Bile duct (tissue), 1 donor: ENCODE data around the genes MICAL3, DGCR2 and HIRA.

- PRO-cap: bidirectional peak, plus-strand start at chr22:18001227, minus-strand start at chr22:18001229; unidirectional peak, minus-strand start at chr22:18001501
Measured at GRCh38 chr22:18000959-18002026, 23.1 kb downstream of the MICAL3 start.

DNA sequence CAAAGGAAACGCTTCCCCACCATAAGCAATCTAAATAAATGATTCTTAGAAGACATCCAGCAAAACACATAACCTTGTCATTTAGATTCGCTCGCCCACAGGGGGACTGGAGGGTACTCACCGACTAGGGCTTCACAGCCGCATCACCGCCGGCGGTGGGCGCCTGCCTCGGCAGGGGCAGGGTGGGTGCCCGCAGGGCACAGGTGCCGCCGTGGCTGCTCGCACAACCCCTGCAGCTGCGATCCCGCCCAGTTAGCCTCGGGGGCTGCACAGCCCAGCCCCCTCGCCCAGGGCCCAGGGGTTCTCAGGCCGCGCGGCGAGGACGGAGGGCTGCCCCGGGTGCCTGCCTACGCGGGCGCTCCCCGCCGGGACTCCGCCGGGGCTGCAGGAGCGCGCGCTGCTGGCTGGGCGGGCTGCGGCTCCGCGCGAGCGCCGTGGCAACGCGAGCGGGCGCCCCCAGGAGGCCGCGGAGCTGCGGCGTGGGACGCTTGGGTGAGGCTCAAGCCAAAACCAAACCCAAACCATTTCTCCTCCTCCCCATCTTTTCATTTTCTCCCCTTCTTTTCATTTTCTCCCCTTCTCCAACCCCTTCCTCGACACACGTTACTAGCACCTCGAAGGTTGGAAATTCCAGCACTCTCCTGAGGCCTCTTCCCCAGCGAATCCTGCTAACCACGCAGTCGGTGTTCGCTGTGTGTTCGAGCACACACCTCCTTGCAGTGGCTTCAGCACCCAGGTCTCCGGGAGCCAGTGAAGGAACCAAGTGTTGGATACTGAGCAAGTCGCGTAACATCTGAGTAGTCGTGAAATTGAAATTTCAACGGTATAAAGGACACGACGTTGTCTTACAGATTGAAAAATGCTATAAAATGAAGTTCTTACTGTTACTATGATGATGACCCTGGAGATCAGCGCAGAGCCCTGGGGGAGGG is at the start of gene MICAL3:
MICAL3 (minus strand) TSS at position 402 of the 932 bp plus-strand sequence.
- PRO-cap: bidirectional peak, plus-strand start at position 459 of the sequence, minus-strand start at position 375 of the sequence

DNA sequence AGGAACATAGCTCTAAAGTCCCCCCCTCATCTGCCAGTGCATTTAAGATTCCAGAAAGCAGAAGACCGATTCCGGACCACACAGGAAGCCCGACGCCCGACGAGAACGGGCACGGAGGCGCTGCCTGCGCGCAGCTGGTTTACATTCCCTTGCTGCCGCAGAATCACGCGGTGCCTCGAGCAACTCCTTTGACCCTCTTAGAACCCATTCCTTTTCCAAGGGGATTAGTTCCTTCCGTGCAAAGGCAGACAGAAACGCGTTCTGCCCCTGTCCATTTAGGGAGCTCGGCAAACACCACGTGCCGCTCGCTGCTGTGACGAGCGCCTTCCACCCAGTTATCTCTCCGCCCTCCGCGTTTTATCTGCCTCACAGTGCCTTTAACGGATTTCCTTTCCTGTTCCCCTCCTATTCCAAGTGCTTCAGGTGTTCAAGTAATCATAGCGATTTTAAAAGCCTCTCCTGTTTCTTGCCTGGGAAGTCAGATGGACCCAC is 24.1 kb upstream of the MICAL3 start:
- PRO-cap: unidirectional peak, plus-strand start at position 346 of the sequence

DNA sequence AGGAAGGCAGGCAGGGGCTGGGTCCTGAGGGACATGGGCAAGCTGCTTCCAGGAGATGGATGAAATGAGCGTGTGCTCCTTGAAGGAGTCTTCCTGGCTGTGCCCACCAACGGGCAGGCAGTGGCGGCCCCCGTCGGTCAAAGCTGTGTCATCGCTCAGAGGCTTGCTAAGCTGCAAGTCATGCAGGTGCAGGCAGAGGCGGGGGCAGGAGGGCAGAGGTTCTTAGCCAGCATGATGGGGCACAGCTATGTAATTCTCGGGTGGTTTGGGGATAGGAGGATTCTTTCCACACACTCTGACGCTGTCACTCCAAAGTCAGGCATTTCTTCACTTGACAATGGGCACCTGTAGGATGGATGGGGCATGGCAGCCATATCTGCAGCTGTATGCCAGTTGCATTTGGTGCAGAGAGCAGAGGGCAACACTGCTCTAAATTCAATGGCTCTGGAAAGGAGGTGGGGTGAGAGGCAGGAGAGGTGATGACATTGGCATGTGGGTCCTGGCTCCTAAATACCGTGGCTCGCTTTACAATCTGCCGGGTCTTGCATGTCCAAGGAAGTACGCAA is 12.4 kb upstream of the PEX26 start:
- PRO-cap: no peak

- PRO-cap: no peak
Measured at GRCh38 chr22:18157311-18157715, 7.3 kb downstream of the USP18 start.

DNA sequence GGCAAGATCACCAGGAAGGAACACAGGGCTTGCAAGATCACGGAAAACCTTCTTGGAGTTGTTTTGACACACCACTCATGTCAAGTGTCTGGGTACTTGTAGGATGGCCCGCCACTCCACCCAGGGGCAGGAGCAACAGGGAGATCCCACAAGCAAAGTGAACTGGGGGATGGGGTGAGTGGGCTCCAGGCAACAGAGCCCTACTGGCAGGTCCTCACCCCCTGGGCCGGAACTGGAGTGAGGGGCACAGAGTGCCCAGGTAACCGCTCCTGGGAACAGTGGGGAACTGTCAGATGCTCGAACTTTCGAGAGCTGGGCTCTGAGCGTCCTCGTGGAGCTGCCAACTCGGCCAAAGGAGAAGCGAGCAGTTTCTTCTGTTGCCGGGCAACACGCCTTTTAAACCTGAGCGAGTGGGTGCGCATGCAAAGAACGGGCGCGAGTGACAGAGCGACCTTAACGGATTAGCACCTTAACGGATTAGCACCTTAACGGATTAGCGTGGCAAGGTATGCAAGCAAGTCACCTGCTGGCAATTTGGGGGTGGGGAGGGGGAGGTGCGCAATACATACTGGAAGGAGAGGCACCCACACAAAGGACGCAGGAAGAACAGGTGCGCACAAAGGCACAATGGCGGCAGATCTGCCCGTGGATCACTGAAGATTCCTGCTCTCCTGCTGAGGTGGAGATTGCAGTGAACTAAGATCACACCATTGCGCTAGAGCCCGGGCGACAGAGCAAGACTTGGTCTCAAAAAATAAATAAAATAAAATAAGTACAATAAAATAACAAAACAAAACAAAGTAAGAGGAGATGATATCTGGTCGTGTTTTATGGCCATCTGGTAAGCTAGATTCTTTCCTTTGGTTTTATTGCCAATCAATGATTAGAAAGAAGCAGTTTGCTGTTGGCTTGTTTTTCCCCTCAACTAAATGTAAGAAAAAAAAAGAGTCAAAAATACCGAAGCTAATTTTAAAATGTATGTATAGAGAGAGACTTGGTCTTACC is 61.9 kb upstream of the PRODH start:
- PRO-cap: no peak

- PRO-cap: no peak
Measured at GRCh38 chr22:19081369-19082046, 40.7 kb downstream of the DGCR2 start.

DNA sequence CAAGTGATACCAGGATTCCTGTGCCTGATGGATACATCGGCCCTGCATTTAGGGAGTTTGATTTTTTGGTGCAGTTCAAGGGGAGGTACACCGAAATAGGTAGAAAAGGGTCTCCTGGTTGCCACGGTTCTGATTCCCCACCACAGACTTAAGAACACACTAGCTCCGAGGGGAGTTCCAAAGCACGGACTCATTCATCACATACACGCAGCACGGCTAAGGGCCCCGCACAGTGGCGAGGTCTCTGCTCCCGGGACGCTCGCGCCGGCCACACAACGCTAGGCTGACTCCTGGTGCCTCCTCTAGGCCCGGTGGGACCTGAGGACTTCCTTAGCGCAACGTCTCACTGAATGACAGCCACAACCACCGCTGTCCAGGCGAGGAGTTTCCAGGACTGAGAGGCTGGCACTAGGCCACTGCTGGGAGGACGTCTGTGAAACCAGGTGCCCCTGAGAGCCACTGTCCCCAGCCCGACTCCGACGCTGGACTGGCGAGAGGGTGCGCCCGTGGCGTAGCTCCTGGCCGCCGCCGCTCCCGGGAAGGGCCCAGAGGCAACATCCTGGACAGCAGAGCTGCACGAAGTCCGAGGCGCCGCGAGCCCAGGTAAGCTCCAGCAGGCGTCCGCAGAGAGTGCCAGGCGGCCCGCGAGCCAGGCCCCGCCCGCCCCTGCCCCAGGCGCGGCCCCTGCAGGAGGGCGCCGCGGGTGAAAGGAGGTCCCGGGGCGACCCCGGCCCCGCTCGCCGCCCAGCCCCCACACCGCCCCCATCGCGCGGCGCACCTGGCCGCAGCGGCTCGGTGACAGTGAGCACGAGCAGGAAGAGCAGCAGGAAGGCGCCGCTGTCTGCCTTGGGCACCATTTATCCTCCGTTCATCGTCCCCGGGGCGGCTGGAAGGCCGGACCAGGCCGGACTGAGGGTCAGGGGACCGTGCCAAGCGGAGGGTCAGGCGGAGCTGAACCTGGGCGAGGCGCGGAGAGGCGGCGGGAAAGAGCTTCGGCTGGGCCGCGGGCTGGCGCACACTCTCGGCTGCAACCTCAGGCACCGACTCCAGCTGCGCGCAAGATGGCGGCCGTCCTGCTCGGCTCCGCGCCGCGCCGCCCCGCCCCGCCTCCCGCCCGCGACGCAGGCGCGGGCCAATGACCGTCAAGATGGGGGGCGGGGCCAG is at the start of gene DGCR2:
DGCR2 (minus strand) TSS at position 1,063 of the 1,164 bp plus-strand sequence.
- PRO-cap: bidirectional peak, plus-strand start at position 473 of the sequence, minus-strand start at position 489 of the sequence; bidirectional peak, plus-strand start outside the sequence, minus-strand start at position 1,046 of the sequence

DNA sequence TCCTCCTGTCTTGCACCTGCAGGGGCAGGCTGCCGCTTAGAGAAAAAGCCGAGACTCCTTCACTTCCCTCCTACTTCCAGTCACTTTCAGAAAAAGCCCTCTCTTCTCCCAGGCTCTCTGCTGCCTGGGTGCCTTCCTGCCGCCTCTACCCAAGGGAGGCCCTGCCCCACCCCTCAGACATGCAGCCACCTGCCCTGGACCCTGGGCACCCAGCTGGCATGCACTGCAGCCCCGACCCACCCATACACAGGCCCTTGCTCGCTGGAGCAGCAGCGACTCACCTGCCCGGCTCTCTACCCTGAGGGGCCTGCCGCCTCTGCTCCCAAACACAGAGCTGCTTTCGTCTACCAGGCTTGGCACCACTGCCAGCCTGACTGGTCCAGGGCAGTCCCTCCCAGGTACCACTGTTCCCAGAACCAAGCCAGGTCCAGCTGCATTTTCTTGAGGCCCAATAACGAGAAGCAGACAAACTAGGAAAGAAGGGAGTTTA is 1.3 kb upstream of the TSSK2 start:
- PRO-cap: no peak

GRCh38 chr22:19178900-19179788 is 608 bp upstream of the SLC25A1 start:
- PRO-cap: bidirectional peak, plus-strand start at chr22:19179024, minus-strand start at chr22:19178749; unidirectional peak, plus-strand start at chr22:19179652

DNA sequence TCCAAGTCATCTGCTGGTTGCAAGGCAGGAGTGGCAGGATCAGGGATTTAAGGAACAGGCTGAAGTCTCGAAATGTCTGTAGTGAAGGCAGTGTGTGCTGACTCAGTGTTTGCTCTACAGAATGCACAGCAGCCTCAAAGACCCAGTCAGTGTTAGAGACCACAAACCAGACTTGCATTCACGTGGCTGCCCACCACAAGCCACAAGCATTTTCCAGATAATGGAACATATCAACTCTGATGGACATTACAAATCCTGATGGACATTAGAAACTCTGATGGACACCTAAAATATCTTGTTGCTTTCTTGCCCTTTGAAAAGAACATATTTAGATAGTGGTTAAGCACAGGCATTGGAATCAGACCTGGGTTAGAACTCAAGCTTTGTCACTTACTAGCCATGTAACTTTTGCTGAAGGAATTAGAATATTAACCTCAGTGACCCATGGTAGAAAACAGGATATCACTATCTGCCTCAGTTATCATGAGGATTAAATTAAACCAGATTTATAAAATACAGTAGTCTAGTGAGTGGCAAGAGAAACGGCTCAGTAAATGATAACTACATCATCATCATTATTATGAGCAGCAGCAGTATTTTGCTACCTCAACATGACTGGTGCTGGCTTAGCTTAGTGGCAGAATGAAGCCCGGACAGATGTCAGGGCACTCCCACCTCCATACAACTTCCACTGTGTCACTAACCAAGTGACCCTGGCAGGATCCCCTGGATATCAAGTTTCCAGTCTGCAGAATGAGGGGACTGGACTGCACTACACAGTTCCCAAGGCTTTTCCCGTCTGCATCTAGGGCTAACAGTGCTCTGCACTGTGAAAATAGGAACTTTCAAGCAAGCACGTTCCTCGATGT is 1.4 kb downstream of the CLTCL1 start:
- PRO-cap: no peak

GRCh38 chr22:19375375-19375973 is 56.1 kb downstream of the HIRA start:
- PRO-cap: no peak

GRCh38 chr22:19422621-19423099 is 8.9 kb downstream of the HIRA start:
- PRO-cap: no peak

DNA sequence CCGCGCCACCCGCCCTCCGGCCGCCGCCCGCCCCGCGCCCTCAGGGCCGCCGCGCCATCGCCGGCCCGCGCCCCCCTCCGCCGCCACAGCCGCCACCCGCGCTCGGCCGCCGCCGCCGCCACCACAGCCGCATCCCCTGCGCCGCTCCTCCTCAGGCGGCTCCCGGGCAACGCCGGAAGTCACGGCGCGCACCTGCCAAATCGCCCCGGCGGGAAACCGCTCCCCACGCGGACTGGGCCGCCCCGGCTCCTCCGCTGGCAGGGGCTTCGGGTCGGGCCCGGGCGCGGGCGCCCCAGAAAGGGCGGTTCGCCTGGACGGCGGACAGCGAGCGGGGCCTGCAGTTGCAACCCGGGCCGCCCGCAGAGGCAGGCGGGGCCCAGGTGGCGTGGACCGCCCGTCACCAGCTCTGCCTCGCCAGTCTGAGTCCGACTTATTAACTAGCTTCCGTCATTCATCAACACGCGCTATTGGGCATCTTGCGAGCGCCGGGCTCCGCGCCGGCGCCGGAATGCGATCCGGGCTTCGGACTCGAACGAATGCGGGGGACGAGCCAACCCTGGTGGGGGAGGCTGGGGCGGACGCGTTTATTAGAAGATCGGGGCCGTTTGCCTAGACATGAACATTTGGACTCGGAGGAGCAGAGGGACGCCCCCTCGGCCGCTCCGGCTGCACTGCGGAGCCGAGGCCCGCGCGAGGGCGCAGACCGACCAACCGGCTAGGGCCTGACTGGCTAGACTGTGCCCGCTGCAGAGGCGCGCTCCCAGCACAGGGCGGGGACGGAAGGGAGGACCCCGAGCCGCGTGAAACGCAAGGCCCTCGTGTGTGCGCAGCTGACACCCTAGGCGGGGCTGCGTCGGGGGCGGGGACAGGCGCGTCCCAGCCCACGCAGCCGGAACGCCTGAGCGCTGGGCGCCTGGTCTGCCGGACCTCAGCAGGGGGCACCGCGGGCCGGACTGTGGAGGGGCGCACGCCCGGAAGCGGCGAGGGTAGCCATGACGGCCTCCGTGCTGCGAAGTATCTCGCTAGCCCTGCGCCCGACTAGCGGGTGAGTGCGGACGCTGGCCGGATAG is at the start of gene HIRA:
HIRA (minus strand) TSS at position 171 of the 1,070 bp plus-strand sequence.
- PRO-cap: bidirectional peak, plus-strand start at position 474 of the sequence, minus-strand start at position 171 of the sequence; bidirectional peak, plus-strand start at position 989 of the sequence, minus-strand start at position 737 of the sequence

DNA sequence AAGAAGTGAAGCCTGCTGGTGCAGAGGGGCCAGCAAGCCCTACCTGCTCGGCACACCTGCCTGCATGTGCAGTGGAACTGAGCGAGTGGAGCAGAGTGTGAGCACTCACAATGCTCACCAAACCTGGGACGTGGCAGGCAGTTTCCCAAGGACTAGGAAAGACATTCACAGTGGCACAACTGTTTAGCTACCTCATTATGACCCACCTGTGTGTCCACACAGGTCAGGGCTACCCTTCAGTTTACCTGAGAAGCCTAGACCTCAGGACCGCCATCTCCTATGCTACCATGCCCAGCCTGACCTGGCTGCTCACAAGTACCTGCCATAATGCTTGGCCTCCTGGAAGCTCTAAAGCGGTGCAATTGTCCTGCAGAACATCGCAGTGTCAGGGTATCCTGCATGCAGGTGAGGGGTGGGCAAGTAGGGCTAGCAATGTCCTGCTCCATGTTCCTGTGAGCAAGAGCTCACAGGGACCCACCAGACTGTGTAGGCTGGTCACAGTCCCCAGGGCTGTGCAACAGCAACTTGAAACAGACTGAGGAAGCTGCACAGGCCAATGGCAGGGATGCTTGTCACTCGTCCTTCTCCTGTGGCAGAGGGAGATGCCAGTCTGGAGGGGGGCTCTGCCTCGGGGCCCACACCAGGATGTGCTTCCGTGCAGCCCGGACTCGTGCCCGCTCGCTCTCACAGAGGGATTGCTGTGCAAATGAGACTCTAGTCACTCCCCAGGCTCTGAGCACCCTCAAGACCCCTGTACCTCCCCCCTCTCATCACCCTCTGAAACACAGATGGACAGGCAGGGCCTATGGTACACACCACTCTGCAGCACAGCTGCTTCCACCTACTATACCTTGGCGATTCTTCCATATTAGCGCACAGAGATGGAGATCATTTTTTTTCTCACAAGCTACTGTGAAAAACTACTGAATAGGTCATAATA is 3.5 kb downstream of the C22orf39 start:
- PRO-cap: no peak

DNA sequence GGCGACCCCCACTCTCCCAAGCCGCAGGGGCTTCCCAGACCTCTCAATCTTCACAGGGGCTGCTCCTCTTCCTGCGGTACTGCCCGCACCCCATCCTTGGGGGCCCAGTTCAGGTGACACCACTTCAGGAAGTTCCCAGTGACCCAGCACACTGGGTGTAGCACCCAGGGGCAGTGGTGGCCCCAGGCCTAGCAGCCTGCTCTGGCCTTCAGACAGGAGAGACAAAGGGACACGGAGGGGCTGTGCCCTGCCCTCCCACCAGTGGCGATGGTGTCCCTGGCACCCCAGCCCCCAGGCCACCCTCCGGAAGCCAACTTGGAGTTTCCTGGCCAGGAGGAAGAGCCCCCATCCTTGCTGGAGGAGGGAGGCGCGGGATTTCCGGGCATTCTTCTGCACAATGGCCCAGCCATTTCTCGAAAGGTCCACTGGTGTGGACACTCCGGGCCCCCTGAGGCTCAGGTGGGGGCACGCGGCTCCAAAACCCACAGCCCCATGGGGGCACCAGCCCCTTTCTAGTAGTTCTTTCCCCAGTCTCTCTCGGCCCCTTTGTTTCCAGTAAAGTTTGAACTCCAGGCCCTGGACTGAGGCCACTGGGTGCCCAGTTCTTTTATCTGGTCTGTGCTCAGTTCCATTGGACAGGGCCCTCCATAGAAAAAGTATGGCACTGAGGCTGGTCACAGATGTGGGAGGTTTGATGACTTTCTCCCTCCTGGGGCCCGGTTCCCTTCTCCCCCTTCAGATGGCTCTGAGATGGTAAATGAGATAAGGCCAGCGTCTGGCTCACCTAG is 1.1 kb upstream of the CLDN5 start:
- PRO-cap: unidirectional peak, minus-strand start at position 263 of the sequence

DNA sequence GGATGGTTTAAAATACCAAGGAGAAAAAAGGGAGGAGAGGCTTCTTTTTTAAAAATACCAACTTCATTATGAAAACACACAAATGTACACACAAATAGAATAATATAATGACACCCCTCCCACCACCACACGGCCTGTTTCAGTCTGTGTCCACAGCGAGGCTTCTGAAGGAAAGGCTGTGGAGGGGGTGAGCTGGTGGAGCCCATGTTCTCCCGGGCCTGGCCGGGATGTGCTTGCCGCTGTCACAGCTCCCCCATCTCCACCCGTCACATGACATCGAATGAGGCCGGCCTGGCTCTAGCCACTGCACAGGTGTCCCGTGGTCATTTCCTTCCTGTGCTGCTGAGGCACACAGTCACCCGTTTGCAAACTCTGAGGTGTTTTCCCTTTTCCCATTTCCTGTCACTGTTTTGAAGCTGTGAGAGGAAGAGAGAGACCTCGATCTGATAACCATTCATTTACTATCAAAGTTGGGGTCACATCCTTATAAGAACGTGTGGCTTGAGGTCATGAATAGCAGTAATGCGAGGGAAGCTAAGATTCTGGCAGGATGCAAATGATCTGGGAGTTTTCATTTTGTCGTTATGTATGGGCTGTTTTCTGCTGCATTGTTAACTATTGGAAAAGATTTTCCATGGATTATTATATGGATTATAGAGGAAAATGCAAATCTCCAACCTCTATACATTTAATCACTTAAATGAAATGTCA is 55.7 kb upstream of the CLDN5 start:
- PRO-cap: unidirectional peak, minus-strand start at position 272 of the sequence

- PRO-cap: no peak
Measured at GRCh38 chr22:19721657-19722164, 1.6 kb upstream of the GP1BB start.

DNA sequence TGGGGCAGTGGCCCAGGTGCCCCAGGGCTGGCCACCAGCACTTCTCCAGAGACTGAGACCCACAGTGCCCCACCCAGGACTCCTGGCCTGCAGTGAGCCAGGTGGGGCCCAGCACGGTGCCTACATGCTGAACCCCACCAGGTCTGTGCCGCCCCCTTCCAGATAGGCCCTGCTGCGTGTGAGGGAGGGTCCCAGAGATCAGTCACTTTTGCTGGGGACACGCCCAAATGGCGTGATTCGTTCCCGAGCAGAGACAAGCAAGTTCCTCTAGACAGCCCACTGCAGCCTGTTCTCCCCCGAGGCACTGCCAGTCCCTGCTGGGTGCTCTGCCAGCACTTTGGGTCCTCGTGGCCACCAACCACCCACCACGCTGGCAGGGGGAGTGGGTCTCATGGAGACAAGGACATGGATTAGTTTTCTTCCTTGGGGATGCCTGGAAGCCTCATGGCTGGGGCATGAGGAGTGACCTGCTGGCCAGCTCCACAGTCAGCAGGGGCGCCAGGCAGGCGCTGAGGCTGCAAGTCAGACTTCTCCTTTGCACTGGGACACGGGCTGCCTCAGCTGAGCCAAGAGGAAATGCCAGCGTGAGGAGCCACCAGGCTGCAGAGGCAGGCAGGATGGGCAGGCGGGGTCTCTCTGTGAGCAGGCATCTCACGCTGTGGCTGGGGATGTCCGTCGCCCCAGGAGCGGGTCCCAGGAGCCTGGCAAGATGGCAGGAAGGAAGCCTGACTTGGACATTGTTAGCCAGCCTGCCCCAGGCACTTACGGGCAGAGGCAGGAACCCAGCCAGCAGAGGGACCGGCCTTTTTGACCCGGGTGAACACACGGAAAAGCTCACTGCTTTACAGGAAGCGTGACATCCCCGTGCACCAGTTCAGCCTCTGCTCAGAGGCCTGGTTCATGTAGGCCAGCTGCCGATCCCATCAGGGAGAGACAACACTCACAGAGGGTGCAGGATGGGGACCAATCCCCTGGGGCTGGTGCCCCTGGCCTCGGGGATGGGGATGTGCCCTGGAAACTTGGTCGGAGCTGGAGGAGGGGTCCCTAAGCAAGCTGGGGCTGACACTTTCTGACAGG is 10.3 kb downstream of the GNB1L start:
- PRO-cap: no peak

DNA sequence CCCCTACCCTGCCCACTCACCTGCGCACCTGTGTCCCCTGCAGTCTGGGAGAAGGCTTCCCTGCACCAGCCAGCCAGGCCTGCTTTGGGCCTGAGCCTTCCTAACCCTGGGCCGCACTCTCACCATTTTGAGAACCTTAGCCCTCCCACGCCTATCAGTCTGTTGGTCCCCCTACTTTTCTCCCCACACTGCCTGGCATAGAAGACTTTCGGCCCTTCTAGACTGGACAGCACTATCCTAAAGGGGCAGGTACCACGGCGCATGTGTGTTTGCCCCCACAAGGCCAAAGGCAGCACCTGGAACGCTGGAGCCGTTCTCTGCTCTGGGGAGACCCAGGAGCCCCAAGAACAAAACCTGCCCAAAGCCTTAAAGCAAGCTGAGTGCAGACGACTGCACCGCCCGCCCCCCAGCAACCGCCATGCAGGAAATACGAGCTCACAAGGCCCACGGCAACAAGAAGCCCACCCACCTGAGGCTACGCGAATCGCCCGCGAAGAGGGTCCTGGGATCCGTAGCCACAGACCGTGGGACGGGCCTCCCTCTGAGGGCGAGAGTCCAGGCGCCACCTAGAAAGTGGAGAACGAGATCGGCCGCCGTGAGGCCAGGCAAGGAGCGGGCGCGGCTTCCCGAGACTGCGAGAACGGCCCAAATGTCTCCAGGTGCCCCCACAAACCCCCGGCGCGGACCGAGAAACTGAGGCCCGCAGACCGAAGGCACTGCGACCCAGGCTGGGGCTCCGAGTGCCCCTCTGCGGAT is 522 bp downstream of the GNB1L start:
- PRO-cap: no peak